ENCODE measurements around a stretch of chr14.

- RRBS, 2 experiments, result 3 to 8% methylated on average over 5 of the region's 45 CpGs
Observed at GRCh38 chr14:68793766-68794441, 1.0 kb upstream of the ZFP36L1 start.

DNA sequence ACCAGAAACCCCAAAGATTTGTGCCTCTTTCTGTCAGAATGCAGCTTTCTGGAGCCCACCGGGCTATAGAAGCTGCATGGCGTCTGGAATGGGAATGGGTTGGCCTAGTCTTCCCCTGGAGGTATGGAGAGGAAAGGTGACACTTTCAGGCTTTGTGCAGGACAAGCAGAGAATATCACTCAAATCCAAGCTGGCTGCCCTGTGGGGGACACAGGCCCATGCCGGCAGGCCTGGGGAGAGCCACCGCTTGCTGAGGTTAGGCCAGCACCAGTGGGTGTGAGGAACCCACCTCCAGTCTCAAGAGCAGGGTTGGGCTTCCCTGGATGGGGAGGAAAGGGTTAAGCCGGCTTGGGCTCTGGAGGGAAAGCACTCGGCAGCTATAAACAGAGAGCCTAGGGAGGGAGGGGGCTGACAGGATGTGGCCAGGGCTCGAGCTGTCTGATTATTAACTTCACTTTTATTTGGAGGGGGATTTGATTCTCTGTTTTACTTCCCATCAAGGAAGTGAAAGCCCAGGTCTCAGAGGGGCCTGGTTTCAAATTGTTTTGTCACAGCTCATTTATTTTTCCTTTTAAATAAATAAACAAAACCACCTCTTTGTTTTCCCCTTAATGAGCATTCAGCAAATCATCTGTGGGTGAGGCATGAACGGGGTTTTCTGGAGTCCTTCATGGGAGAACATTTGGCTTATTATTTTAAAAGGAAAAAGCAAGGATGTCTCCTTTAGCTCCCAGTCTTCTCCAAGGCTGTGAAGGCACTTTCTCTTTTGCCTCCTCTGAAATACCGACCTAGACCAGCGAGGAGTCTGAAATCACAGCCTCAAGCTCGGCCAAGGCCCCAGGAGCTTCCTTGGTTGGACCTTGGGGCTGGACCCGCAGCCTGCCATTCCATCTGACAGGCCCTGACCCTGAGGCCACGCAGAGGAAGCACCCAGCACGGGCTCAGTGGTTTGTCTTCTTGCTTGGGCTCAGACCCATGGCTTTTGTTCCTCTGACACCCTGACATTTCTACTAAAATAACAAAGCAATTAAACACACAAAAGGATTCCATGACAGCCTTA is 21.8 kb upstream of the ZFP36L1 start:
- RRBS, 2 experiments, result 48% methylated on average over 2 of the region's 14 CpGs; no CpG with 5 or more reads in 1 of the 2 experiments

DNA sequence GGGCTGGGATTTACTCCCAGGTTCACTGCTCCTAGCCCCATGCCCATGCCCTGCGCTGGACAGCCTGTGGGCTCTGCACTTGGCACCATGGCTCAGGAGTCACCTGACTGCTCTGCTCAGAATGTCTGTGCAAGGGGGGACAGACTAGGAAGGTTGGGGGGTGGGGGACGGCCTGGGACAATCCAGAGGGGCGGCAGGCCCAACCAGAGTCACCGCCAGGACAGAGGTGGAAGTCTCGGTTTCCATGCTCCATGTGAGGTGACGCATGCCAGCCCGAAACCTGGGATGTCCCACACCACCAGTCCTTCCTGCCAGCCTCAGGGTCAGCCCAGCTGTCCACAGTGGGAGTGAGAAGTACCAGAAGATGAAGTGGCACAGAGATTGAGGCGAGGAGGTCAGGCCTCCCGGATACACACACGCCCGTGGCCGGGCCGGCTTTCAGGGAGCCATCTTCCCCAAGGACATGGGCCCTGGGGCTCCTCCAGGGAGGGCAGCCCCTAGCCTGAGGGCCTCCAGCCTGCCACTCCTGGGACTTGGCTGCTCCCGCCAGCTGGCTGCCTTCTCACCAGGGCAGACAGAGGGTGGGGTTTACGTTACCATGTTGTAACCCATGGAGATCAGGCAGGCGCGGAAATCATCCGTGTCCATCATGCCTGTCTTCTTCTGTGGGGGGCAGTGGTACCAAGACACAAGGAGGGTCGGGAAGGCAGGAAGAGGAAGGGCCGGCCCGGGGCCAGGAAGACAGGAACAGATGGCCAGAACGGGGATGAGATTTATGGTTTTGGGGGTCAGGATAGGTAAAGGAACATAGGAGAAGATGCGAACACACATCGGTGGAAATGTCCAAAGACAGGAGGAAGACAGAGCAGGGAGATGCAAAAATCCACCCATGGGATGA is 85.2 kb upstream of the ZFP36L1 start:
- RRBS, 2 experiments, result no CpG with 5 or more reads among the region's 24 CpGs

GRCh38 chr14:68894006-68894707 is 84.9 kb downstream of the ACTN1 start:
- RRBS, 2 experiments, result no CpG with 5 or more reads among the region's 6 CpGs

DNA sequence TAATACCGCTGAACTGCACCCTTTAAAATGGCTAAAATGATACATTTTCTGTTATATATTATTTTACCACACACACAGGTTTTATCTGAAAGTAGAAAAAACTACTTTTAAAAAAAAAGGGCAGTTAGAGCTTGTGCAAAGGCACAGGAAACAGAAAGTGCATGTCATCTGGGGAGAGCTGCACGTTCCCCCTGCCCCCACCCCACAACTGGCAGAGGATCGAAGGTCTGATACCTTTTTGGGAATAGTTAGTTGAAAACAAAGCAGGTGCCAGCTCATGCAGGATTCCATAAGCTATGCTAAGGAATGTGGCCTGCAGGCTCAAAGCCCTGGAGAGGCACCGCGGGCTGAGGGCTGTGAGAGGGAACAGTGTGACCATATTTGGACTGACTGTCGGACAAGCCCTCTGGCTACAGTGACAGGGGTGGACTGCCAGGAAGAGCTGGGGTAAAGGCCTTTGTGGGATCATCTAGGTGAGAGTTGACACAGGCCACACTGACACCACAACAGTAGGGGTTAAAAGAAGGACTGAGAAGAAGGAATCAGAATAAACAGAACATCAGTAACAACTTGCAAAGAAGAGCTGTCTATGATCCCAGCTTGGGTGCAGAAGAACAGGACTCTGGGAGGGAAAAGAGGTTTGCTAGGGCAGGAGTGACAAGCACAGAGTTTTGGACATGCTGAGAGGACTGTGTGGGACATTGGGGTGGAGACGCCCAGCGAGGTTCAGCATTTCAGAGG is 54.7 kb downstream of the ACTN1 start:
- RRBS, 2 experiments, result no CpG with 5 or more reads among the region's 8 CpGs

- RRBS, 2 experiments, result no CpG with 5 or more reads among the region's 19 CpGs
Observed at GRCh38 chr14:68935619-68936755, 43.1 kb downstream of the ACTN1 start.

DNA sequence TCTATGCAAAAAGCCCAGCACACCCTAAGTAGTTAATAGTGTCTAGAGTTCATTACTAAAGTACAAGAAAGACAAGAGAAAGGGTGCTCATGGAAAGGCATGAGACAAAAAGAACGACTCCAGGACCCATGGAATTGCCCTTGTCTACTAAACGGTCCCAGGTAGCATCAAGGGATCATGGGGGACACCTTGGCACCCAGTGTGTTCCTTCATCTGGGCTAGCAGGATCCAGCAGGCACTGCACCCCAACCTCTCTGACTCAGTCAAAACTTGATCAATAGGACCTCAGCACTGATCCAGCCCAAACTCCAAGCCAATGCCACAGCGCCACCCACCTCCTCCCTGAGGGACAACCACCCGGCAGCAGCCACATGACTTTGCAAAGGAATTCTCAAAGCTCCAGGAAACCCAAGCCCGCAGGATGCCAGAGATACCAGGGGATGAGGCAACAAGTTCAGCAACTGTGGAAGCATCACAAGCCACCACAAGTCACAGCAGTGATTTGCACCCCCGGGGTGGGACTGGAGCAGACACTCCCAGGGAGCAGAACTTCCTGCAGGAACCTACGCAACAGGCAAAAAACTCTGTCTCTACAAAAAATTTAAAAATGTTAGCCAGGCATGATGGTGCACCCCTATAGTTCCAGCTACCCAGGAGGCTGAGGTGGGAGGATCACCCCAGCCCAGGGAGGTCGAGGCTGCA is 37.3 kb downstream of the ACTN1 start:
- RRBS, 2 experiments, result no CpG with 5 or more reads among the region's 8 CpGs

DNA sequence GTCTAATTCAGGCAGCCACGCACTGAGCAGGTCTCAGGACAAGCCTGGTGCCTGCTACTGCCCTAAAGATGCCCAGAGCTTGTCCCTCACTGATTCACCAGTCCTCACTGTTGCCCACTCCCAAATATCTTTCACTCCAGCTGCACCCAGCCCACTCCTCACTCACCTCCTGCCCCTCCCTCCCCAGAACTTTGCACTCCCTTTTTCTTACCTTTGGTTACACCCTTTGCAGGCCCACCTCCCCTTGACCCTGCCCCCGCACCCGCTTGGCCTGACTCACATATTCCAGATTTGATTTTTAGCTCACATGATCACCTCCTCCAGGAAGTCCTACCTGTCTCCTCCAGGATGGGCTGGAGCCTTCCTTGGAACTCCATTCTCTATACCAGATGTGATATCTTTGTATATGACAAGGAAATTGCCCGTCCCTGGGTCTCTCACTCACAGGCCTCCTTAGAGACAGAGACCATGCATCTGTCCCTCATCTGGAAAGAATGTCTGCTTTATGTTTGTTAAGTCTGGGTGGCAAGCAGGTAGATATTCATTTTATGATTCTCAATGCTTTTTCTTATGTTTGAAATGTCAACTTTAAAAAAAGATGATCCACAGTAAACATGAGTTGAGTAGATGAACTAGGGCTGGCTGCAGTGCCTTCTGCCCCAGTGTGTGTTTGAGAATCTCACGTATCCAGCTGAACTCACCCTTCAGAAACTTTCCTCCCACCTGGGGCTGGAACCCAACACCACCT is 16.1 kb downstream of the ACTN1 start:
- RRBS, 2 experiments, result no CpG with 5 or more reads among the region's 5 CpGs

DNA sequence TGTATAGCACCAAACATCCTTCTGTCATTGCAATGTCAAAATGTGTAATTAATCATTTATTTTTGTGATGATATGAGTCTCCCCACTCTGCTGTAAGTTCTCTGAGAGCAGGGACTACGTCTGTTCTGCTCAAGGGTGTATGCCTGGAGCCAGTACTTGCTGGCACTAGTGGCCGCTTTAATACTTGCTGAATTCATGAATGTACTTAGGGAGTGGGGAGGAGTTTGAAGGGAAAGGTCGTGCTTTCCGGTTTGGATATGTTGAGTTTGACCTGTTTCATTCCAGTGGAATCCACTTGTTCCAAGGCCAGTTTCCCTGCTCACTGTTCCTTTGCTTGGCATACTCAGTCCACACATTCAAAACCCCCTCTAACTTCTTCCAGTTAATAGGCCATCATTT is 1.9 kb upstream of the DCAF5 start:
- RRBS, 2 experiments, result no CpG with 5 or more reads among the region's 4 CpGs

GRCh38 chr14:69263359-69263721 is 3.4 kb downstream of the GALNT16 start:
- RRBS, 2 experiments, result no CpG with 5 or more reads among the region's 5 CpGs

DNA sequence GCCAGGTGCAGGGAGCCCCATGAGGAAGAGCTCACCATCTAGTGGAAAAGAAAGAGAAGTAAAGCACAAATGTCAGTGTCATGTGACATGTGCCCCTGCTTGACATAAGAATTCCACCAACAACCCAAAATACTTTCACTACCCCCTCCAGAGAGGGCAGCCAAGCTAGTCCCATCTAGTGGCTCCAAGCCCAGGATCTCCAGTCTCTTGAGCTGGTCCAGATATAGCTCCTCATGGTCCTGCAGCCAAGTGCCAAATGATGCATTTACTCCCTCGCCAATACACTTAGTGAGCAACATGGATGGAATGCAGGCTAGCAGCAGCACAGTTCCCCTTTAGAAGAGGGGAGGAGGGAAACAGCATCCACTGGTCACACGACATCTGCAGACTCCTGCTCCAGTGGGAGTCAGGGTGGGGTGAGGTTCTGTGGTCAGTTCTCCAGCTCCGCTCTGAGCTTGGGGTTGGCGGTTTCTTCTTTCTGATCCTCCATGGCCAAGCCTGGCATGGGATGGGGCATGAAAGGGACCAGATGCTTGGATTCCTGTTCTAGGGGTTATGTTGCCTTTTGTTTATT is 57.1 kb downstream of the GALNT16 start:
- RRBS, 2 experiments, result no CpG with 5 or more reads among the region's 4 CpGs

DNA sequence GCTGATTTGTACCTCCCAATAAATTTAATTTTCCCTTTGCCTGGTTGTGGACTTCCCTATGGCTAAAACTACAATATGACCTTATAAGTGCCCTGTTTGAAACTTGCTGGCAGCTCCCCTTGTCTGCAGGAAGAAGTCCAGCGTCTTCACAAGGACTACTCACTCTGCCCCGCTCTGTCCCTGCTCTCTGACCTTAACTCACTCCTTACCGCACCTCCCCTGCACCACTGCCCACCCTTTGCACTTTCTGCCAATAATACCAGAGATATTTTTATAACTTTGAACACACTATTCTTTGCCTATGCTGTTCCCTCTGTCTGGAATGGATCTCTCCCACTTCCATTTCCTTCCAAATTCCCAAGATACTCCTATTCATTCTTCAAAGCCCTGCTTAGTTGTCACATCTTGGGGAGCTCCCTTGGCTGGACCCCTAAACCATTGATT is 7.4 kb downstream of the PLEKHD1 start:
- RRBS, 2 experiments, result no CpG with 5 or more reads among the region's 3 CpGs

- RRBS, 2 experiments, result no CpG with 5 or more reads among the region's 3 CpGs
Observed at GRCh38 chr14:69606156-69606715, 5.2 kb upstream of the SUSD6 start.

- RRBS, 2 experiments, result no CpG with 5 or more reads among the region's 5 CpGs
Observed at GRCh38 chr14:69649221-69649674, 37.9 kb downstream of the SUSD6 start.

GRCh38 chr14:69726476-69727557 is 40.1 kb upstream of the SRSF5 start:
- RRBS, 2 experiments, result 5 to 15% methylated on average over 8 to 16 of the region's 60 CpGs

DNA sequence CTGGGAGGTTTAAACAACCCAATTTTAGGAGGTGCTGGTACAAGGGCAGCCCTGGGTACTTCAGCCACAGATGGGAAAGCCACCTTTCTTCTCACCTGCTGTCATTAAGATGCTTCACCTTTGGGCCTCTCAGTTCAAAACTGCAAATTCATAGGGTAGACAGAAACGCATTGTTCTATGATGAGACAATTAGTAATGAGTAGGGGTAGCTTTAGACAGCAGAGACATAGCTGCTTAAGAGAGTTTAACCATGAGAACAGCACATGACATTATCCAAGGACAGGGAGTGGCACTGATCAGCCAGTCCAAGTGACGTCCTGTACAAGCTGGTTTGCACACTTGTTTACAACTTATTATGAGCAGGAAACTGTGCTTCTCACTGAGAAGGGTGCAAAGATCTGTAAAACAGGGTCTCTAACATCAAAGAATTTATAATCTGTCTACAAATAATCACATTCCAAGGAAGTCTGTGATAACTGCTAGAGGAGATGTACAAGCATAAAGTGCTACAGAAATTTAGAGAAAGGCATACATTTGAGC is 11.2 kb upstream of the SRSF5 start:
- RRBS, 2 experiments, result no CpG with 5 or more reads among the region's 2 CpGs

DNA sequence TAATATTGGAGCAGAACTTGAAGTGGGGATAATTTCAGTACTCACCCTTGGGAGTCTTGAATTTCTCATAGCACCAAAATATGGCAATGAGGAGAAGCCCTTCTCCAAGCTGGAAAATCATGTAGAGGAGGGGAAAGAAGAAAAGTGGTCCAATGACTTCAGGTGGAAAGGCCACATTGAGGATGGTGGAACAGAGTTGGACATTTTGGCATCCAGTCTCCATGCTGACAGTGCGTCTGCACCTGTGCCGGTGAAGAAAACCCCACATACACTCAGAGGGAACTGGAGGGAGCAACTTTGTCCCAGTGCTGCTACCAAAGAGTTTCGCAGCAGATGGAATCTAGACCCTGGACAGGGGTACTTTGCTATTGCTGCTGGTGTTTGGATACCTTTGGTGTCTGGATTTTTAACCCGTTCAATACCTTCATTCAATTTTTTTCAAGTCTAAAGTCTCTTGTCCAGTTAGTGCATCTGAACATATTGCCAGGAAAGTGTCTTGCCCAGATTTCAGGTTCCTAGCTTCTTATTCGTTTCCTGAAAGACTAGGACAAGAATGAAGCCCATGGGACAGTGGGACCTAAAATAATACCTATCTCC is 11.4 kb downstream of the SRSF5 start:
- RRBS, 2 experiments, result no CpG with 5 or more reads among the region's 5 CpGs

- RRBS, 2 experiments, result no CpG with 5 or more reads among the region's 28 CpGs
Observed at GRCh38 chr14:70732701-70733420, 76.5 kb downstream of the MAP3K9 start.

DNA sequence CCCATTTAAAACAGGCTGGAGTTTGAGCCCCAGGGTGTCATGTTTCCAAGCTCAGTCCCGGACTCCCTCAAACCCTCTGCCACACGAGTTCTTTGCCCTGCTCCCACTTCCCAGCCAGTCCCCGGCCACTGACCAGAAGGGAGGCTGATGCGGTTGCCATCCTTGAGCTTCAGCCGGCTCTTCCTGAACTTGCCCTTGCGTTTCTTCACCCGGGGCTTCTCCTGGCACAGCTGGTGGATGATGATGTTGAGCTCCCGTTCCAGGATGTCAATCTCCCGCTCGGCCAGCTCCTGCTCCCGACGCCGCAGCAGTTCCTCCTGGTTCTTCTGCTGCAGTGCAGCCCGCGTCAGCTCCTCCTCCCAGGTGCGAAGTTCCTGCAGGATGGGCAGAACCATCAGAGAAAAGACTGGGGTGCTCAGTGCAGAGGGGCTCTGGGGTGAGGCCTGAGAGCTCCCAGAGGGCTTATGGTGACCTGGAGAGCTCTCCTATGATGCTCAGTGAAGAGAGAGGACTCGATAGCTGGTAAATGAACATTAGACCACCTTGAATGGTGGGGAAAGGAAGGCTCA is 67.0 kb downstream of the MAP3K9 start:
- RRBS, 2 experiments, result 87% methylated on average over 5 of the region's 17 CpGs

DNA sequence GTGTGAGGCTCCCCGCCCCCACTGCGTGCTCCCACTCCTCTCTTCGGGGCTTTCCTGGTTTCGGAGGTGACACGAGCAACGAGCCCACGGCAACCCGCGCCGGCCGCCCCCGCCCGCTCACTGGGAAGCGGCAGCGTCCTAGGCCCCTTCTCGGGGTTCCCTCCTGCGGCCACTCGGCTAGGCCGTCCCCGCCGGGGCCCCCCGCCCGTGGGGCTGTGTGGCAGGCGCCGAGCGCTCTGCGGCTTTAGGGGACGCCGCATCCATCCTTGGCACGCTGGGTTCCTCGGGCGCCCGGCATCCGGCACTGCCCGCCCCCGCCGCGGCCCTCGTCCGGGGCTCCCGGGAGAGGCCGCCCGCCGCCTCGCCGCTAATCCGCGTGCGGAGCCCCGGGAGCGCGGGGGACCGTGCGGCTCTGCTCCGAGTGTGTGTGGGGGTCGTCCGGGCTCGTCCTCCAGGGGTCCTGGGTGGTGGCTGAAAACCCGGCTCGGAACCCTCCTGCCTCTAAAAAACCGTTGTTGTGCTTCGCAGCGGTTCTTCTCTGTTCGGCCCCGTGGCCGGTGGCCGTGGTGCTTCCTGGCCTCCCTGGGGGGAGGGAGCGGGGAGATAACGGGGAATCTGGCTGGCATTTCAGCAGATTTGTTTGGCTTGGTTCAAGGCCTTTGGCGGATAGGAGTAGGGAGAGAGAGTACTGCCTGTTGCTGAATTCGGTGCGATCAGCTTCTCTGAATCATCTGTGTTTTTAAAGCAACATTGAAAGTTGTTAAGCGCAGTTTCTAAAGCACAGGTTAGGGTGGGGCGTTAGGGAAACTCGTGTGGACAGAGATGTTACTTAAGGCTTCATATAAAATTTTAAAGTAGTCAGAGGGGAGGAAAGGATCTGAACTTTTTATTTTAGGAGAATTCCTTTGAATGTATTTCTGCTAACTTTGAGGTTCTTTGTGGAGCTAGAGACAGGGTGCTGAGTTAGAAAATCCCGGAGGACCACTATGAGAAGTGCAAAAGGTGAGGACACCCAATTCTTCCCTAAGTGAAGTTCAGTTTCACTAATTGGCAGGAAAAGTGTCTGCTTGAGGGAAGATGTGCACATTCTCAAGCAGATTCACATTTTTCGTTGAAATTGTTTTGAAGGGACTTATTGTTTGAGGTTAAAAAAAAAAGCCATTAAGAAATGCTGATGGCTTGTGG is 1.3 kb downstream of the PCNX1 start:
- RRBS, 2 experiments, result 1 to 4% methylated on average over 43 to 49 of the region's 77 CpGs